Psoas muscle (tissue), 2 donors: ENCODE results near the genes PASD1, MAGEA2B, BGN, SLC6A8, ABCD1 and L1CAM.

DNA sequence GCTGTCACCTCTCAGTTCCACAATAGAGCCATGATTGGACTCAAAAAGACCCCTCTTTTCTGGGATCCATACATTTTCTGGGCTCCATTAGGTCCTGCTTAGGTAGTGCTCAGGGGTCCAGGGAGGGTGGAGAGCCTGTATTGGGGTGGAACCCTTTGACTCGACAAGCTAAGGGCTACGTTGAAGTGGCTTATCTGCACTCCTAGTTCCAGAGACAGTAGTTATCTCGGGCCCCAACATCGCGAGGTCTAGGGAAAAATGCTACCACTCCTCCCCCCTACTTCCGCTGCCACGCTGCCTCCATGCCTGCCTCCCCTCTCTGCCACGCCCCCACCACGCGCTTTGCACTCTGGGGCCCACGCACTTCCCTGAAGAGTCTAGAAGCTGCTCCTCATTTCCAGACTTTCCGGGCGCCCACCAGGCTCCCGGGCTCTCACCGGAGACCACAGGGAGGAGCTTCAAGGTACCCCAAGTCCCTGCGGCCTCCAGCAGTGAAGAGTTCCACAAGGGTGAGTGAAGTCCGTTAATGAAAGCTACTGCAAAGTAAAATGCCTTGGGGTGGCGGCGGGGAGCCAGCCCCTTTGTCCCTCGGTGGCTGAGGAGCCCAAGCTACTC, at the start of gene PASD1:
Gene PASD1 (plus strand): TSS at position 345 of the 615 bp plus-strand sequence.
- PRO-cap, 2 experiments = no peak in any of the 2 experiments

GRCh38 chrX:151984214-151985286, 10.1 kb upstream of the GABRE start:
- PRO-cap, 2 experiments = no peak in any of the 2 experiments

DNA sequence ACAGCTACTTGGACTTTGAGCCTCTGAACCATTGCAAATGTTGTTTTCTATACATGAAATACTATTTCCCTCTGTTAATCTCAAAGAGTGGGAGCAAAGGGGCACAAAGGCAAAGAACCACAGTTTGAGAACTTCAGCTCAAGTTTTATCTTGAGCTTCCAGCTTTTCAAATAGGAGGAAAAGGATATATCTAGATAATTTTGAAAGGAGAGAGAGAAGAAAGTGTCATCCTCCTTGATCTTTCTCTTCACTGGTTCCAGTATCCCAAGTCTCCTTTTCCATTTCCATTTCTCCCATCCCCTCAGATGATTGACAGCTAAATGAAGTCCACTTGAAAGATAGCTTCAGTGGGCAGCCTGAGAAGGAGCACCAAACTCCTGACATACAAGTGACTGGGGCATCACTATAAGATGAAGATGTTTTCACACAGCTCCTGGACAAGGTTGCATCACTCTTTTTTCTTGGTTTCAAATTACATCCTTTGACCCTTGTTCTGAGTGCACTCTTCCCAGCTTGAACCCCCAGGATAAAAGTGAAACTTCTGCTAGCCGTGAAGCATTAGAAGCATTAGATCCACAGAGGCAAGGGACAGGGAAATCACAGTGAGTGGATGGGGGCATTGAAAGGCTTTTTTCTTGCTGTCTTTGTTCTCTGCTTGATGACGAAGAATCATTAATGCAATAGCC, 17.4 kb upstream of the MAGEA10 start:
- PRO-cap, 2 experiments = no peak in any of the 2 experiments

DNA sequence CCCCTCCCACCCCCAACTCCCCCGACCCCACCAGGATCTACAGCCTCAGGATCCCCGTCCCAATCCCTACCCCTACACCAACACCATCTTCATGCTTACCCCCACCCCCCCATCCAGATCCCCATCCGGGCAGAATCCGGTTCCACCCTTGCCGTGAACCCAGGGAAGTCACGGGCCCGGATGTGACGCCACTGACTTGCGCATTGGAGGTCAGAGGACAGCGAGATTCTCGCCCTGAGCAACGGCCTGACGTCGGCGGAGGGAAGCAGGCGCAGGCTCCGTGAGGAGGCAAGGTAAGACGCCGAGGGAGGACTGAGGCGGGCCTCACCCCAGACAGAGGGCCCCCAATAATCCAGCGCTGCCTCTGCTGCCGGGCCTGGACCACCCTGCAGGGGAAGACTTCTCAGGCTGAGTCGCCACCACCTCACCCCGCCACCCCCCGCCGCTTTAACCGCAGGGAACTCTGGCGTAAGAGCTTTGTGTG, at the start of gene MAGEA2B:
Gene MAGEA2B (plus strand): TSS at position 239 of the 484 bp plus-strand sequence.
- PRO-cap, 2 experiments = no peak in any of the 2 experiments

DNA sequence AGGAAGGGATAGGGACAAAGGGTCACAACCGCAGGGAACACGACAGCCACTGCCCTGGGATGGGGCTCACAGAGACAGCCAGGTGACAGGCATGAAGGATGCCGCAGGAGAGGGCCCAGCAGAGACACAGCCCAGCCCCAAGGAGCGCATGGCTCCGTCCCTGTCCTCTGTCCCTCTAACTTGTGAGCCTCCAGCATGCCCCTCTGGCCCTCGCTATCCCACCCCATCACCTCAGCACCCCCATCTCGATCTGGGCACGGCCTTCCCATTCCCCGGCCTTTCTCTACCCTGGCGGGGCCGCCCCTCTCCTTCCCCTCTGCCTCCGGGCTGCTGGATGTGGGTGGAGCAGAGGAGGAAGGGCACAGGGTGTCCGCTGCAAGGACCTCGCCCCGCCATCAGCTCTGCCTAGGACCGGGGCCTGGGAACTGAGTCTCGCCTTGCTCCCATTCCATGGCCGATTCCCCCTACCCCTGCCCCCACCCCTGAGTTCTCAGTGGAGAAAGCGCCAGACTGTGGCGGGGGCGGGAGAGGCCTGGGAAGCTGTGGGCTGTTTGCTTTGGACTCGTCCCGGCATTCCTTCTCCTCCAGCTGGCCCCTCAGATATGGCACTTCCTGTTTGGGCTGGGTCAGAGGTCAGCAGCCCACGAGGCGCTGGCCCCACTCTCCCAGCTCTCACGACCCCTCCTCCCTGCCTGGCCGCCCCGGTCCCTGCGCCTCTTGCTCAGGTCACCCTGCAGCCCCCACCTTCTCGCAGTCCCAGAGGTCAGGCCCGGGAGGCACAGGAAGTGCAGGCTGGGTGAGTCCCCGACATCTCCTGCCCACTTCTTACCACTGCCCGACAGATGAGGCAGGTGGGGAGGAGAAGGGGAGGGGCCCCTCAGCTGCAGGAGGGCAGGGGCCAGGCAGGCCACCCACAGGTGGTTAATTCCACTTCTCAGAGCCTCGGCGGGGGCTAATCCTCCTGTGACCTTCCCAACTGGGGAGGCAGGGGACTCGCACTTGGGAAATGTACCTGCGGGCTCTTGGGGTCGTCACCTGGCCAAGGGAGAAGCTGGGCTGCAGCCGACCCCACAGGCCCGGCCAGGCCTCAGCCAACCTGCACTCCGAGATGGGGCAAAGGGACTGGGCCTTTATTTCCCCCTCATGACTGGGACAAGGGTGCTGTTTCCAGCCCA, 6.4 kb upstream of the BGN start:
- PRO-cap, 2 experiments = no peak in any of the 2 experiments

- PRO-cap, 2 experiments = no peak in any of the 2 experiments
Measured at GRCh38 chrX:153494782-153496033, at the start of gene BGN. Gene BGN, plus strand, starts transcription at chrX:153494980.

DNA sequence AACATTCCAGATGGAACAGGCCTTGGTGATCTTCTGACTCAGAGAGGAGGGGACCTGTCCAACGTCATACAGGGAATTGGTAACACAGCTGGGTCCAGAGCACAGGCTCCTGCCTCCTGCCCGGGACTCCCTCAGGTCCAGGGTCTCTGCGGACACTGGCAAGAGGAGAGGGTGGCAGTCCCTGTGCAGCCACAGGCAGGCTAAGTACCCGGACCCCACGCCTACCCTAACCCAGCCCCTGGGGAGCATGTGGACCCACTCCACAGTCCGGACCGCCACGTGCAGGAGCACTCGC, 10.3 kb downstream of the CCNQ start:
- PRO-cap, 2 experiments = no peak in any of the 2 experiments

DNA sequence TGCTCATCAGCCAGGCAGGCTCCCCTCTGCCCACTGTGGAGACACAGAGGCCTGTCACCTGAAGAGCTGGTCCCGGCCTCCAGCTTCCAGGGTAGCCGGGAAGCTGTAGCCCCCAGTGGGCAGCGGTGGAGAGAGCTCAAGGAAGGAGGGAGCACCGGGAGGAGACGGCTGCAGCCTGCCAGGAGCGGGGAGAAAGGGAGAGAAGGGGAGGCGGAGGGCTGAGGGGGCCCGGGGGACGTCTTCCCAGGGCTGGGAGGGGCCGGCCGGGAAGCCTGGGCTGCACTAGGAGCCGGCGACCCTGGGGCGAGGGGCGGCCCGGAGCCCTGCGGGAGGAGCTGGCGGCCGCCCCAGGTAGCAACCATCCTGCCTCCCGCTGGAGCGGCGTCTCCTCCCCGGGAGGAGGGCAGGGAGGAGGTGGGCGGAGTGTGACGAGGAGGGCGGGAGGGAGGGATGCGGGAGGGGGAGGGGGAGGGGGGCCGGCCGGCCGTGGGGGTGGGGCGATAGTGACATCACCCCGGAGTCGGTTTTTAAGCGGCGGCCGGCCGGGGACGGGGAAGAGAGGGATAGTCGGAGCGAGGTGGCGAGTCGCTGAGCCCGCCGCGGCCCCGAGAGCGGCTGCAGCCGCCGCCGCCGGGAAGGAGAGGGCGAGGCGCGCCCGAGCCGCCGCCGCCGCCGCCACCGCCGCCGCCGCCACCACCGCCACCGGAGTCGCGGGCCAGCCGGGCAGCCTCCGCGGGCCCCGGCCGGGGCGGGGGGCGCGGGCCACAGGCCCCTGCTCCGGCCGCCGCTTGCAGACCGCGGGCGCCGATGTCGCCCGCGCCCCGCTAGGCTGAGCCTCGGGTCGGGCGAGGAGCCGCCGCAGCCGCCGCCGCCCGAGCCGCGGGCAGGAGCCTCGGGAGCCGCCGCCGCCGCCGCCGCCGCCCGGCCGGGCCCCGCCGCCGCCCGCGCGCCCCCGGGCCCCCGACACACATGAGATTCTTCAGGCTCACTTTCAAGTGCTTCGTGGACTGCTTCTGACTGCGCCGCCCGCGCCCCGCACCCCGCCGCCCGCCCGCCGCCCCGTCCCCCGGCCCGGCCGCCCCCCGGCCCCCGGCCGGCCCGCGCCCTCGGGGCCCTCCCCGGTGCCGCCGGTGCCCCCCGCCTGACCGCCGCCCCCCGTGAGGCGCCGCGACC, at the start of gene SLC6A8:
Gene SLC6A8 (plus strand): TSS at position 554 of the 1,173 bp plus-strand sequence.
- PRO-cap, 2 experiments = peak in 2 of 2 experiments; most common plus-strand start position 555 of the sequence (in 2); most common minus-strand start position 388 of the sequence (in 1)

DNA sequence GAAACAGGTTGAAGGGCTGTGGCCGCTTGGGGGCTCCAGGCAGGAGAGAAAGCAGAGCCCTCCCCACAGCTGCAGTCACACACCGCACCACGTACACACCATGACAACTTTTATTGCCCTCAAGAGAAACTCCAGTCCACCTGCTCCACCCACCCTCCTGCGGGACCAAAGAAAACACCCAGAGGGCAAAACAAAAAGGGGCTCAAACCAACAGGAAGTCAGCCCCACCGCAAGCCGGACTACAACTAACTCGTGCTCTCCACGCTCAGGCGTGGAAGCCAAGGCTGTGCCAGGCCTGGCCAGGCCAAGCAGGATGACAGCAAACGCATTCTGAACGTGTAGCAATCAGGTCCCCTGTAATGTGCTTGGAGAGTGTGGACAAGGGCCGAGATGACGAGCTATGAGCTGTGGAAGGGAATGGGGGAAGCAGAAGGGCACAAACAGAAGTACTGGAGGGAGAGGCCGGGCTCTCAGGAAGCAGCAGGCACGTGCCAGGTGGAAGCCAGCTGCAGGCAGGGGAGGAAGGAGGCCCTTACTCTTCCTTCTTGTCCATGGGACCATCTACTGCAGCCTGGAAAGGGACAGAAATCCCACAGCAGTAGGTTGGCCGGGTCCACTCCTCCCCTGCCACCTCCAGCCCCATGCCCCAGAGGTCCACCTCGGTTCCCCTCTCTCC, 12.8 kb downstream of the SLC6A8 start:
- PRO-cap, 2 experiments = no peak in any of the 2 experiments

DNA sequence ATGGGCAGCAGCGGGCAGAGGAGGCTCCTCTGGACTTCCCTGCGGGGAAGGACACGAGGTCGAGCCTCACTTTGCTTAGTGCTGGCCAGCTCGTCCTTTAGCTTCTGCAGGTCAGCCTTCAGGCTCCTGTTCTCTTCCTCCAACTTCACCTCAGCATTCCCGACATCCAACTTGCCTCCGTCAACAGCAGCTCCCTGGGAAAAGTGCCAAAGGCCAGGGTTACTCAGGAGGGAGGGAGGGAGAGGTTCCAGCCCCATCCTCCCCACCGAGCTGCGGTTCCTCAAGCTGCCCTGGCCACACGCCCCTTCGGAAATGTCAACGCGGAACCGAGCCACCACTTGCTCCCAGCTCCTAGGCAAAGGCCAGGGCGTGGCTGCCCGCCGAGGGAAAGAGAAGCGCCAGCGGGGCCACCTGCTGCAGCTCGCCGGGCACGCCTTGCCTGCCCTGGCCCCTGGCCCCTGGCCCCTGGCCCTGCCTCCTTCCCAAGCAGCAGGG, 15.2 kb downstream of the SLC6A8 start:
- PRO-cap, 2 experiments = no peak in any of the 2 experiments

GRCh38 chrX:153703704-153704496, 16.2 kb downstream of the SLC6A8 start:
- PRO-cap, 2 experiments = no peak in any of the 2 experiments

DNA sequence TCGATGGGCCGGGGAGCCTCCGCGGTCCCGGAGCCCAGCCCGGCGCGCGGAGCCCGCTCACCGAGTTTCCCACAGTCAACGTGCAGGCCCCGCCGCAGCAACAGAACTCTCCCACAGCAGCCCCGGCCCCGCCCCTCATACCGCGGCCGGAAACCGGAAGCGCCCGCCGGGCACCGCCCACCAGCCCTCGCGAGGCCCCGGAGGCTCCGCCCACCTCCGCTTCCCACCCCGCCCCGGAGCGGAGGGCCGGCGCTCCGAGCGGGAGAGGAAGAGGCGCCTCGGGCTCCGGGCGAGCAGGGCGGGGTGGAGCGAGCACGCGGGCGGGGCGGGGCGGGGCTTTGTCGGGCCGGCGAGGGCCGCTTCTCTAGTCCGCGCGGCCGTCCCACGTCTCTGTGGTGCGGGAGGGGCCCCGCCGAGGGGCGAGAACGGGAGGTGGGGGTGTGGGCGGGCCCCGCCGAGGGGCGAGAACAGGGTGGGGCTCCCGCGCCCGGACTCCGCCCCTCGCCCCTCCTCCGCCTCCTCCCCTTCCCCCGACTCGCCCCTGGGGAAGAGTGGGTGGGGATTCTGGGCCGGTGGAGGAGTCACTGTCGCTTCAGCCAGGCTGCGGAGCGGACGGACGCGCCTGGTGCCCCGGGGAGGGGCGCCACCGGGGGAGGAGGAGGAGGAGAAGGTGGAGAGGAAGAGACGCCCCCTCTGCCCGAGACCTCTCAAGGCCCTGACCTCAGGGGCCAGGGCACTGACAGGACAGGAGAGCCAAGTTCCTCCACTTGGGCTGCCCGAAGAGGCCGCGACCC, at the start of gene ABCD1:
Gene ABCD1 (plus strand): TSS at position 584 of the 794 bp plus-strand sequence.
- PRO-cap, 2 experiments = peak in 2 of 2 experiments; most common plus-strand start position 238 of the sequence (in 2); most common minus-strand start position 102 of the sequence (in 2)

- PRO-cap, 2 experiments = no peak in any of the 2 experiments
Measured at GRCh38 chrX:153828141-153828566, 2.2 kb downstream of the PDZD4 start.

DNA sequence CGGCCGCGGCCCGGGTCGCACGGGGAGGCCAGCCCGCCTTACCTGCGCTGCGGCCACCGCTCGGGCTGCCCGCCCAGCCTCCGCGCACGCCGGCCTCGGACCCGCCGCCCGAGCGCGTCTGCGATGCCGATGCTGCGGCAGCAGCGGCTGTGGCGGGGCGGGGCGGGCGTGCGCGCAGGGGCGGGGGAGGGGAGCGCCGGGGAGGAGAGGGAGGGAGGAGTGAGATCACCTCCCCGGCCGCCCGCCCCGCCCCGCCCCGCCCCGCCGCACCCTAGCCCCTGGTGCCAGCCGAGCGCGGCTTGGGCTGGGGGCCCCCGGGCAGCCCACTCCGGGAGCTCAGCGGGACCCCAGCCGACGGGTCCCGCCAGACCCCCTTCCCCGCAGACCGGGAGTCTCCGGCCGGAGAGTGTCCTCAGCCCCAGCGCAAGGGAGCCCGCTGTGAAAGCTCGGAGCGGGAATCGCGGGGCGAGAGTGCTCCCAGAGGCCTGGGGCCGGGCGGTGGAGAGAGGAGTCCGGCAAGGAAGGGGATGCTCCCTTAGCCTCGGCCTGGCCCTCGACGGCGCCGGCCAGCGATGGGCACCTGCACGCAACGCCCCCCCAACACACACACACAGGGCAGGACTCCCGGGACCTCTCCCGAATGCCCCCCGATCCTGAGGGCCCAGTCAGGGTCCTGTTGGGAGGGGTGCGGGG, at the start of gene L1CAM:
Gene L1CAM (minus strand): TSS at position 151 of the 693 bp plus-strand sequence.
- PRO-cap, 2 experiments = no peak in any of the 2 experiments

DNA sequence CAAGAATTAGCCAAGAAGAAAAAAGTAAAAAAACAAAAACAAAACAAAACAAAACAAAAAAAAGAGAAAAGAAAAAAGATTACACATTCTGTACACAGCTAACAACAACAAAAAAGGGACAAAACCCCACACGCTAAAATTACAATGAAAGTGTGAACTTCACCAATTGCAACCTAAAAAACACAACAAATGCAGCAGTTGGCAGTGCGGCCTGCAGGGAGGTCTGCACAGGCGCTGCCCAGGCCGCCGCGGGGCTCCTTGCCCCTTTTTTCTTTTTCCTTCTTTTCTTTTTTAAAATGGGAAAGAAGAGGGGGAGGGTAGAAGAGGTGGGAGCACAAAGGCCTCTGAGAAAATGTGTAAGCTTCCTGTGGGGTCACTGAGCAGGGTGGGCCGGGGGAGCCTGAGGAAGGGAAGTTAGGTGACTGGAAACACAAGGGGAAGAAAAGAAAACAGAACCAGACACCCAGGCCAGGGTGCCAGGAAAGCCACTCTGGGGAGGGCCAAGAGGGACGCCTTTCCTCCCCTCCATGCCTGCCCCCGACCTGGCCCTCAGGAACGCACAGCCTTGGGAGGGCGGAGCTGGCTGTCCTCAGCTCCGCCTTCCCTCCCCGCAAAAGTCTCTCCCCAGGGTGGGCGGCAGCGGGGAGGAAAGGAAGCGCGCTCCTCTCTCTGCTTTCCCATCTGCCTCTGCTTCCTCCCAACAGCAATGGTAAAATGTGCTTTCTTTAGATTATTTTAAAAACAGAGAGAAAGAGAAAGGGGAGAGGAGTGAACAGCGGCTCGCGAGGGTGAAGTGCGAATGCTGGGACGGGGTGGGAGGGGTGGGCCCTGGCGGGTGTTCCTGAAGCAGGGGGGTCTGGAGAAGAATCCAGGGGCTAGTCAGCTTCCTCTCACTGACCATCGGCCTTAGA, 4.3 kb upstream of the RENBP start:
- PRO-cap, 2 experiments = no peak in any of the 2 experiments

- PRO-cap, 2 experiments = no peak in any of the 2 experiments
Measured at GRCh38 chrX:154010273-154011299, 9.1 kb downstream of the IRAK1 start.

DNA sequence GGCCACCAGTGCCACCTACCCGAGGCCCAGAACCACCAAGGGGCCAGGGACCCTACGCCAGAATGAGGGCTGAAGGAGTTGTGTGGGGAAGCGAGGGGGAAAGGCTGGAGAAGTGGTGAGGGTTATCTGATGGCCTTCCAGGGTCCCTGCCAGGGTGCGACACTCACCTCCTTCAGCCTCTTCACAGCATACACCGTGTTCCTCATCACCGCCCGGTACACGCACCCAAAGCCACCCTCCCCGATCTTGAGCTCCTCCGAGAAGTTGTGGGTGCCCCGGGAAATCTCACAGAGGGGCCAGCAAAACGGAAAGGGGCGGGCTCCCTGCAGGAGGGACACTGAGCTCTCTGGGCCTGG, 1.3 kb downstream of the IRAK1 start:
- PRO-cap, 2 experiments = no peak in any of the 2 experiments

DNA sequence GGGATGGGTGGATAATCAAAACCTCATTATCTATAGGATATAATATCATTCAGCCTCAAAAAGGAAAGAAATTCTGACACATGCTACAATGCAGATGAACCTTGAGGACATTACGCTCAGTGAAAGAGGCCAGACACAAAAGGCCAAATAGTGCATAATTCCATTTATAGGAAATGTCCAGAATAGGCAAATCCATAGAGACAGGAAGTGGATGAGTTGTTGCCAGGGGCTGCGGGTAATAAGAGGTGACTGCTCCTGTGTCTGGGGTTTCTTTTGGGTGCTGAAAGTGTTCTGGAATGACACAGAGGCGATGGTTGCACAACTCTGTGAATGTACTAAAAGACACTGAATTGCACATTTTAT, 23.2 kb upstream of the IRAK1 start:
- PRO-cap, 2 experiments = no peak in any of the 2 experiments

- PRO-cap, 2 experiments = no peak in any of the 2 experiments
Measured at GRCh38 chrX:154076181-154076778, 21.2 kb downstream of the MECP2 start.

- PRO-cap, 2 experiments = no peak in any of the 2 experiments
Measured at GRCh38 chrX:154090664-154091375, 6.7 kb downstream of the MECP2 start.